Subcutaneous adipose tissue (tissue), 3 donors: ENCODE results near the genes LYRM9, VTN, SLC13A2, SPAG5 and SDF2.

DNA sequence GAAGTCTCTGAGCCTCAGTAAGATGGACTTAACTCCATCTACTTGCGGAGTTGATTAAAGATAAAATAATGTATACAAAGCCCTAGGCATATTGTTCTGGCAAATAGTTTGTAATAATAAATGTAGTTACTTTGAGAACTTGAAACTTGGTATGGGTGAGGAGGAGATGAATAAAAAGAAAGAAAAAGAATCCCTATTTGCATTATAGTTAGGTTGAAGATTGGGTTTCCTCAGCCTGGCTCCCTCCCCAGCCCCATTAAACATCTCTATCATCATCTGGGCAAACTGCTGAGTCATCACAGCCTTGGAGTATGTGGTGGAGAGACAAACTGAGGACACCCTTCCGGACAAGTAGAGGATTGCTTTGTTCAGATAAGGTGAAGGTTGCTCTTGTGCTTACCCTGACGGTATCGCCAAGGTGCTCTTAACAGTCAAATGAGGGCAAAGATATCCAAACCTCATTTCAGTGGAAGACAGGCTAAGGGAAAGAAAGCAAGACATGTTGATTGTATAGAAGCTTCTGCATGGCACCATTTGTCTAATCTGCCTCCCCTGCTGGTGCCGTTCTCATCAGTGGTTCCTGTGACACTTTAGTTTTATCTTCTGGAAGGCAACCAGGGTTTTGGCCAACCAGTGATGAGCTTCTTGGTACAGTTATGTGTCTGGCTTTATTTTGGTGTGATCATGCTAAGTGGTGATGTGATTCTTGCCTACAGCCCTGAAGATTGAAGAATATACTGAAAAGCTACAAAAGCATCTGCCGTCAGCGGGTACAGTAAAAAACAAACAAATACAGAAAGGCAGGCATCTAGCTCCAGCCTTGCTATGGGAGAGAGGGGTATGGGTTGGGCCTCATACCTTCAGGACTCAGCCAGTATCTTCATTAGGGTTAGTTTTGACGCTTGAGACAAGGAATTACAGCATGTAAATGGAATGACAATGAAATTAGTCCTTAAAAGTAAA is 56.9 kb upstream of the LGALS9 start:
- PRO-cap = no peak
- RAMPAGE, long total RNA, 3 experiments = no peak in any of the 3 experiments

DNA sequence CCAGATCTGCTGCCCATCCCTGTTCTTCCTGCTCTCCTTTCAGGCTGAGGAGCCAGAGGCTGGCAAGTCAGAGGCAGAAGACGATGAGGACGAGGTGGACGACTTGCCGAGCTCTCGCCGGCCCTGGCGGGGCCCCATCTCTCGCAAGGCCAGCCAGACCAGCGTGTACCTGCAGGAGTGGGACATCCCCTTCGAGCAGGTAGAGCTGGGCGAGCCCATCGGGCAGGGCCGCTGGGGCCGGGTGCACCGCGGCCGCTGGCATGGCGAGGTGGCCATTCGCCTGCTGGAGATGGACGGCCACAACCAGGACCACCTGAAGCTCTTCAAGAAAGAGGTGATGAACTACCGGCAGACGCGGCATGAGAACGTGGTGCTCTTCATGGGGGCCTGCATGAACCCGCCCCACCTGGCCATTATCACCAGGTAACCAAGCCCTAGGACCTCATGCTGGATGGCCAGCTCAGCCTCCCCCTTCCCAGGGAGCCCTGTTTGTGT is 25.6 kb upstream of the LGALS9 start:
- PRO-cap = no peak
- RAMPAGE, long total RNA, 3 experiments = no peak in any of the 3 experiments

DNA sequence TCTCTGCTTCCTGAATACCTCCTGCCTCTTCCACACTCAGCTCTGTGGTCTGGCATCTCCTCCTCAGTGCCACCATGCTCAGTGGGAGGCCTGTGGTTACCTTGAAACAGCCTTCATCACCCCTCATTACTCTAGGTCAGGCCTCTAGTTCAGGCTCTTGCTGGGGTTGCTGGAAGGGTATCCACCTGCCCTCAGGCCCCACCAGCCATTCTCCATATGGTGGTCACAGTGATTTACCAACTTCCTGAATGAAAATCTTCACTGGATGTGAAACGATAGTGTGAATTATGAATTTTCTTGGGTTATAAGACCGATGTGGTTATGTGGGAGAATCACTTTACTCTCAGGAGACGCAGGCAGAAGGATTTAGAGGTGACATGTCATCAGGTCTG is 5.0 kb downstream of the LYRM9 start:
- PRO-cap = no peak
- RAMPAGE, long total RNA, 3 experiments = no peak in any of the 3 experiments

GRCh38 chr17:27892789-27893845 is at the start of gene LYRM9:
LYRM9 (minus strand) TSS chr17:27893365.
- PRO-cap = bidirectional peak, plus-strand start at chr17:27893457, minus-strand start at chr17:27893253
- RAMPAGE, long total RNA, 3 experiments = start-site peak on the minus strand in 3 of 3 experiments, at chr17:27893341-27893363 at its widest, 29 to 110 reads per replicate

DNA sequence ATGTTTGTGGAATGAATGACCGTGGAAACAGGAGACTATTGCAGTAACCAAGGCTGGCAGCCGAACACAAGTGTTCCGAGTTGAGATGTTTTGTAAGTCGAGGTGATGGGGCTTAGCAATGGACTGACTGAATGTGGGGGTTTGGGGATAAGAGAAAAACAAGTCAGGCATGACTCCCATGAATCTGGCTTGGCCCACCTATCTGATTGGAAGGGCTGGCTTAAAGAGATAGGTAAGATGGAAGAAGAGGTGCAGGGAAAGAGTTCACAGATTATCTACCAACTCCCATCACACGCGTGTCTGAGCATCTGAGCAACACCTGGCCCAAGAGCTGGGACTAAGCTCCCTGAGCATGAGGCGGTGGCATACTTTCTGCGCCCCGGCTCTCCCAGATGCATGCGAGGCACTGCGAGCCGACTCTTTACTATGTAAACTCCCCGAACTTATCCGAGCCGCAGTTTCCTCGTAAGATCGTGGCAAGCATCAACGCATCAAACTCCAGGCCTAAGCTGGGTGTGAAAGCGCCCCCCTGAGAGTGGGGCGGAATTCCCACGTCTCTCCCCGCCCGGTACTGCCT is 496 bp downstream of the IFT20 start:
- PRO-cap = no peak
- RAMPAGE, long total RNA, 3 experiments = no peak in any of the 3 experiments

- PRO-cap = no peak
- RAMPAGE, long total RNA, 3 experiments = no peak in any of the 3 experiments
These were observed at the start of gene VTN for GRCh38 chr17:28370162-28371079. VTN (minus strand) TSS chr17:28370307.

DNA sequence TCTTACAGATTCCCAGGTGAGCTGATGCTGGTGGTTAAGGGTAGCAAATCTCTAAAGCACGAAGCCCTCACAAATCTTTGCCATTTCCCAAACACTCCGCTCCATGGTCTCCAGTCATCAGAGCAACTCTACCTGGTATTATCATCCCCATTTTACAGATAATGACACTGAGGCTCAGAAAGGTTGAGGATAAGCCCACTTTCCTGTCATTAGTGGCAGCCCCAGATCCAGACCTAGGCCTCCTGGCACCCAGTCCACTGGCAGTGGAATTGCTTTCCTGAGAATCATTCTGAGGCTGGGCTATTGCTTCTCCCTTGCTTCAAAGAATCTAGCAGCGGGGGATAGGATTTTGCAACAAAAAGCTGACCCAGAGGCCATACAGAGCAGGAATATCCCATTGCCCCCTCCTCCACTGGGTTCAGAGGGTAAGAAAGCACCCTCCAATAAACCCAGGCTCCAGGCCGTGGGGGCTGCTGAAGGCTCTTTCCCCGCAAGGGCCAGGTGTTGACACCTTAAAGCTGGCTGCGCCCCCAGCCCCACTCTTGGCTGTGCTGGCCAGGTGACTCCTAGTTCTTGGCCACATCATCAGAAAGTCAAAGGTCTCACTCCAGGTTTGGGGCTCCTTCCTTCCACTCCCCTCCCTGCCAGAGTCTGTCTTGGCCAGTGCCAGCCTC is 8.5 kb downstream of the SLC46A1 start:
- PRO-cap = no peak
- RAMPAGE, long total RNA, 3 experiments = no peak in any of the 3 experiments

GRCh38 chr17:28472911-28473907 is at the start of gene SLC13A2:
SLC13A2 (plus strand) TSS chr17:28473644.
- PRO-cap = no peak
- RAMPAGE, long total RNA, 3 experiments = no peak in any of the 3 experiments

DNA sequence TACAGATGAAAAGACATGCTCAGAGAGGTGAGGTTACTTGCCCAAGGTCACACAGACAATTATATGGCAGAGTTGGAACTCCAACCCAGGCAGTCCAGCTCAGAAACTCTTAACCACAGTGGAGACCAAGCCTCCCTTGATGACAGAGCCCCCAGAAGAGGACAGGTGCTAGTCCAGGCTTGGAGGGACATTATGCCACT is 950 bp downstream of the UNC119 start:
- PRO-cap = no peak
- RAMPAGE, long total RNA, 3 experiments = no peak in any of the 3 experiments

DNA sequence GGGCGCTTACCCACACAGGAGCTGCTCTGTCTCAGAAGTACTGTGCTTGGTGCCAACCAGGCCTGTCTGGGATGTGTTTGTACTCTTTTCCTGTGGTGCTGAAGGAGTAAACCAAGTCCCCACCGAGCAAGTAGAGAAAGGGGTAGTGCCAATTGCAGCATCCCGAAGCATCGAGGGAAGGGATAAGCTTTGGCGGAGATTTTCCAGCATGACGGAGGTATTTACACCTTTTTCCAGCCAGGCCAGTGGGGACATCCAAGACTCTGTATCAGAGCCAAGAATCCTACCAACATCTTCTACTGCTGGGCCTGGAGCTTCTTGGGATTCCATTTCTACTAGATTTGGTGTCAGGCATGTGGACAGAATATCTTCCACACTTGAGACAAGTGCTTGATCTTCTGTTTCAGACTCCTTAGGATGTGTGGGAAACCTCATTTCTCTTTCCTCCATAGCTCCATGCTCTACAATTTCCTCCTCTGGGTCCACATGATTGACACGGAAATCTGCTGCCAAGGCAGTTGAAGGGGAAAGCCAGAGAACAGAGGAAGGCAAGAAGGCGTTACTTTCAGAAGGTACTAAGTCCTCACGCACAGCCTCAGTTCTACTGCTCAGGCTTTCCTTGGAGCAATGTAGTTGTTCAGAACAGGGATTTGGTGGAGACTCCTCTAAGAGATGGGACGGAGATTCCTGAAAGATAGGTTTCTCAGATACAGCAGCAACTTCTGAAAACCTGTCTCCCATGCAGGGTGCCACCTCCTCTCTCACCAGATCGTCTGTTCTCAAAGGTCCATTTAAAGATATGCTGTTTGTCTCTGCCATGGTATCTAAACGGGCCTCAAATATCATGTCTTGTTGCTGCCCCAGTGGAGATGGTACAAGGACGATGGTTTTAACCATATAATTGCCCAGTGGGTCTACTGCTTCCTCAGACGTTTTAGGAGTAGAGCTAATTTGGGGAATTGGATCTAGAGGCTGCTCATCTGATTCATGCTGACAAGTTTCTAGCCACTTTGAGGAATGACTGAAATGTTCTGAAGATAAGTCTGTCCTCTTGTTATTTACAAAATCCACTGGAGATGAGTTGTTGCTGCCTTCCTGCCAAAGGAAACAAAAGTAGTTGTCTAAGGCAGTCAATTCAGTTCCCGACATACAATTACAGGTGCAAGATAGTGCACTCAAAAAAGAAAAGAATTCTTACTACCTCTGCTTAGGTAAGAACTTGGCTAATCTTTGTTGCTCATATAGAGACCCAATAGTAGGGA is 6.4 kb downstream of the SPAG5 start:
- PRO-cap = no peak
- RAMPAGE, long total RNA, 3 experiments = no peak in any of the 3 experiments

- PRO-cap = bidirectional peak, plus-strand start at chr17:28599170, minus-strand start at chr17:28599025
- RAMPAGE, long total RNA, 3 experiments = start-site peak on the plus strand in 1 of 3 experiments, at chr17:28599125-28599156 at its widest, 8 reads per replicate; start-site peak on the minus strand in 2 of 3 experiments, at chr17:28598970-28599076 at its widest, 21 to 29 reads per replicate
These were observed at the start of gene SPAG5 for GRCh38 chr17:28598833-28599334. SPAG5 (minus strand) TSS chr17:28599025.

DNA sequence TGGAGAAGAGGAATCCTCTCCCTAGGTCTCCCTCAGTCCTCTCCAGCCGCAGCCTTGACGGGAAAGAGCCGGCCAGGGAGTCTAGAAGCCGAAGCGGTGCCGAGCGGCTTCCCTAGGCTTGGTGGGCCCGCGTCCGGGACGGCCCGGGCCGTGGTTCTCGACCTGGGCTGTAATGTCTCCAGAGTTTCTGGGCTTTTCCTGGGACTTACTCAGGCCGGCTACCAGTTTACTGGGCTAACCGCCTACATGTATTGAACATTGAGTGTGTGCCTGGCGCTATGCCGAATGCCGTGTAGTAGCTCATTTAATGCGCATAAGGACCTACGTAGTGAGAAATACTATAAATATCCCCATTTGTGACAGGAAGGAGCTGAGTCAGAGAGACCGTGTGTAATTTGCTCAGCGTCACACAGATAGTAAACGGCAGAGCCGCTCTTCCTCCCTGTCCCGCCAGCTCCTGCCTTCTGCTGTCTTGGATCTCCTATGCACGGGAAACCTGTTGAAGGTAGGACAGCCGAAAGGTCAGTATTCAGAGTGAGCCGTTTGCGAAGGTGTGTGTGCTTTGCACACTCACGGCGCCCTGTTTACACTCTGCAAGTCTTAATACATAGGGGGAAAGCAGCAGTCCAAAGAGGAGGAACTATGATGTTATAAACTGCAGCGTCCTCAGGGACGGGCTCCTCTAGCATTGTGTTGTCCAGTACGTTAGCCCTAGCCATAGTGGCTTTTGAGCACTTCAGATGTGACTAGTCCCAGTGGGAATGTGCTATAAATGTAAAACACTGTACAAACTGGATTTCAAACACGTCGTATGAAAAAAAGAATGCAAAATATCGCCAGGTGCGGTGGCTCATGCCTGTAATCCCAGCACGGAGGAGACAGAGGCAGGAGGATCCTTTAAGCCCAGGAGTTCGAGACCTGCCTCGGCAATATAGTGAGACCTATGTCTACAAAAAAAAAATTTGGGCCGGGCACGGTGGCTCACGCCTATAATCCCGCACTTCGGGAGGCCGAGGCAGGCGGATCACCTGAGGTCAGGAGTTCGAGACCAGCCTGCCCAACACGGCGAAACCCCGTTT is 849 bp upstream of the SPAG5 start:
- PRO-cap = bidirectional peak, plus-strand start at position 426 of the sequence, minus-strand start at position 411 of the sequence
- RAMPAGE, long total RNA, 3 experiments = no peak in any of the 3 experiments

GRCh38 chr17:28631595-28632142 is 13.3 kb downstream of the BLTP2 start:
- PRO-cap = no peak
- RAMPAGE, long total RNA, 3 experiments = no peak in any of the 3 experiments

GRCh38 chr17:28658658-28659333 is 2.9 kb downstream of the SDF2 start:
- PRO-cap = no peak
- RAMPAGE, long total RNA, 3 experiments = no peak in any of the 3 experiments

- PRO-cap = bidirectional peak, plus-strand start at chr17:28662208, minus-strand start at chr17:28661906
- RAMPAGE, long total RNA, 3 experiments = start-site peak on the plus strand in 3 of 3 experiments, at chr17:28662200-28662300 at its widest, 232 to 376 reads per replicate; start-site peak on the minus strand in 3 of 3 experiments, at chr17:28661885-28662197 at its widest, 47 to 332 reads per replicate
These were observed at the start of gene SDF2 for GRCh38 chr17:28661552-28662350. SDF2 (minus strand) TSS chr17:28661906.

DNA sequence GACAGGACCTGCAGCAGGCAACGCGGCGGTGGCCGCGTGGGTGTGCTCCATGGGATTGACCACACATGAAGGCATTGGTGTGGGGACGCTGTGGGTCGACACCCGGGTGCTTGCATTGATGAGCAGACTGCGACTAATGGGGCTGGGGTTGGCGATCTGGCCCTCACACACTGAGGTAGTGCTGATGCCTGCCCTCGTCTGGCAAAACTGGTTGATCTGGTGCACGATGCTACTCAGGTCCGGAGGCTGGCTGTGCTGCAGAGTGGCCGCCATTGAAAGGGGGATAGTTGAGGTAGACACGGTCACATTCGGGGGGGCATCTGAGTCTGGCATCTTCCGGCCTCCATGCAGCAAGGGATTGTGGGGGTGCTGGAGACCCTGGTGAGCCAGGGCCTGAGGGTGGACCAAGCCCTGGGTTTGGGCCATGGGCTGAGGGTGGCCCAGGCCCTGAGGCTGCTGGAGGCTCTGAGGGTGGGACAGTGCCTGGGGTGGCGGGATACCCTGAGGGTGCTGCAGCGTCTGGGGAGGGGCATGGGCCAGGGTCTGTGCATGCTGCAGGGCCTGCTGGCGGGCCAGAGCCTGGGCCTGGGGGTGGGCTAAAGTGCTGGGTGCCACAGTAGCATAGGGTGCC is 15.2 kb downstream of the TRAF4 start:
- PRO-cap = no peak
- RAMPAGE, long total RNA, 3 experiments = no peak in any of the 3 experiments

DNA sequence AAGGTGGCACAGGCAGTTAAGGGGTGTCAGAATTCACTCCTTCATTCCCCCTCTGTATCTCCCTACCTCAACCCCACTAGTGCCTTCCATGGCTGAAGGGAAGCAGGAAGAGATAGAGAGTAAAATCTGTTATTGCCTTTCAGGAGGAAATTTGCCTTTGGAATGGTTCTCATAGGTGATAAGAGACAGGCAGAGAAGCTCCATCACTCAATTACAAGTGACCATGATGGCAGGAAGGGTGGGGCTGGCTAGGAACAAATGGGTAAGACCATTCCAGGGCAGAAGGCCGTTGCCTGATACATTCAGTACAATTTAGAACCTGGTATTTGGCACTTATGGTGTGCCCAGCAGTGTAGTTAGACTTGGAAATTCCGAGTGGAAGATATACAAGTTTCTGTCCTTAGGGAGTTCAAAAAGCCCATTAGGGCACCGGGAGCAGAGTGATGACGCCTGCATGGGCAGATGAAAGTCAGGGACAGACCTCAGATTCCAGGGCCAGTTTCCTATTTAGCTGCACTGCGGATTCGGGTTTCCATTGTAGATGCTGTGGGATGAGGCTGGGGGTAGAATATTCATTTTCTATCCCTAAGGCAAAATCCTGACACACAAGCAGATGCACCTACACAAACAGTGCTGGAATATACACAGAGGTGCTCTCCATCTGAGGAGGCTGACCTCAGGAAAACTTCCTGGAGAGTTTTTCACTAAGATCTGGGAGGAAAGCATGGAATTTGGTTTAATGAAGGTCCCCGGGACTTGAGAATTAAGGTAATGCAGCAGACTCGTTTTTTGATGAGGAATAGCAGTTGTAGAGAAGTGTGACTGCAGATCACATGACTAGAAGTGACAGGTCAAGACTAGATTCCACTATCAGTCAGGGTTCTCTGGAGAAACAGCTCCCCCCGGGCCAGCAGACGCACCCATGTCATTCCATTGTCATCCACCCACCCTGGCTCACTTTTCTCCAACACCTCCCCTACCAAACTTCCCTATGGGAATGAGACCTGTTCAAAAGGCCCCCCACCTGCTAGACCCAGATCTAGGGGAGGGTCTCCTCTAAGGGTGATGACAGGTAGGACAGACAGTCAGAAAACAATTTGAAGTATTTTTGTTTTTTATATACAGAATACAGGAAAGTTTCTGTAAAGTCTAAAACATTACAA is 1.7 kb upstream of the DHRS13 start:
- PRO-cap = no peak
- RAMPAGE, long total RNA, 3 experiments = no peak in any of the 3 experiments

GRCh38 chr17:28909858-28911183 is 7.4 kb upstream of the DHRS13 start:
- PRO-cap = no peak
- RAMPAGE, long total RNA, 3 experiments = no peak in any of the 3 experiments

DNA sequence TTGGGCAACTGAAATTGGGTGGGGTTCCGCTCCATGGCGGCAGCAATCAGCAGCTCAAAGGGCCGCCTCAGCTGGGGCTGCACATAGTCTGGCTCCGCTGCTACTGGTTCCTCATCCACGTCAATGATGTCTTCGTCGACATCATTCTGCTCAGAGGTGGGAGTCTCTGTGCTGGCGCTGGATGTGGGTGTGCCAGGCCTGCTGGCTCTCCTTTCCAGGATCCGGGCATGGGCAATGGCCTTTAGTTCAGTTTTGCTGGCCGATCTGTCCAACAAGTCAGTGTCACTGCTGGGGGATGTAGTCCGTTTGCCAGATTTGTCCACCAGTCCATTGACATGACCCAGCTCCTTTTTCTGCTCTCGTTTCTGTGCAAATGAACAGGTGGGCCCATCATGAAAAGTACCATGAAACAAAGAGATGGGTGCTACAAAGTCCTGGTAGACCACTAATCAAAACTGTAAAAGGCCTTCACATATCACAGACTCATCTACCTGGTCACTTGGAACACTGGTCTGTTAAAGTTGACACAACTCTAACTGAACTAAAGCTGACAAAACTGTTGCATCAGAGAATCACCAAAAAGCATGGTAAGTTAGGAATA is 21.2 kb upstream of the DHRS13 start:
- PRO-cap = no peak
- RAMPAGE, long total RNA, 3 experiments = no peak in any of the 3 experiments

DNA sequence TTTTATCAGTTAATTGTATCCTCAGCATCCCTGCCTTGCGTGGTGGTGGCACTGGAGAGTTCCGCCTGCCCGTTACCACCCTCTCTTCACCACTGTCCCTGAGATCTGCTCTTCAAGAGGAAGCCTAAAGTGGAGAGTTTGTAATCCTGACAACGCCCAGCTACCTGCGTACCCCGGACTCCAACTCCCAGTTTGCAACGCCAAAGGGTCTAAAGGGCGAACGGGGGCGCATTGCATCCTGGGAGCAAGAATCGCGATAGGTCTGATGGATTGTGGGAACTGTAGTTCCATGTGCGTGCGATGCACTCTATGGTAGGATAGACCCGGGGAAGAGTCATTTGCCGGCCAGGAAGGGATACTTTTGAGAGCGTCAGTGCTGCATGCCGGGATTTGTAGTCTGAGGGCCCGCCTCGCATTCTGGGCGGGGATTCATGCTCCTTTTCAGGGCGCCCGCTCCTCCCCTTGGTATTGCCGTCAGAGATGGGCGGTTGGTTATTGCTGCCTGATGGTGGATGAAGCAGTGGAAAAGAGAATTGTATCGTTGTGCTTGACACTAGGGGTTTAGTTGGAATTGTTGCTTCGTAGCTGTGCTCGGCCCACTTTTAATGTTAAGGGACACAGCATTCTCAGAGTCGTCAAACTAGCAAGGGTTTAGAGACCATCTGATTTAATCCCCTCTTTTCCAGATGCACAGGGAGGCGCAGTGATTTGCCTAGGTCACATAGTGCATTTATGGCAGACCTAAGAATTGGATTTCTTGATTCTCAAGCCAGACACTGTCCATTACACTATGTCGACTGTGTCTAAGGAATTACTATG is 1.1 kb upstream of the PHF12 start:
- PRO-cap = unidirectional peak, minus-strand start at position 107 of the sequence; bidirectional peak, plus-strand start at position 481 of the sequence, minus-strand start at position 187 of the sequence
- RAMPAGE, long total RNA, 3 experiments = no peak in any of the 3 experiments